Ovary (tissue), 7 donors: ENCODE measurements around a stretch of chr12.

- PRO-cap, 7 experiments = no peak in any of the 7 experiments
- RAMPAGE, long total RNA, 2 experiments = no peak in any of the 2 experiments
Measured at GRCh38 chr12:113062110-113062581, 5.6 kb downstream of the DTX1 start.

DNA sequence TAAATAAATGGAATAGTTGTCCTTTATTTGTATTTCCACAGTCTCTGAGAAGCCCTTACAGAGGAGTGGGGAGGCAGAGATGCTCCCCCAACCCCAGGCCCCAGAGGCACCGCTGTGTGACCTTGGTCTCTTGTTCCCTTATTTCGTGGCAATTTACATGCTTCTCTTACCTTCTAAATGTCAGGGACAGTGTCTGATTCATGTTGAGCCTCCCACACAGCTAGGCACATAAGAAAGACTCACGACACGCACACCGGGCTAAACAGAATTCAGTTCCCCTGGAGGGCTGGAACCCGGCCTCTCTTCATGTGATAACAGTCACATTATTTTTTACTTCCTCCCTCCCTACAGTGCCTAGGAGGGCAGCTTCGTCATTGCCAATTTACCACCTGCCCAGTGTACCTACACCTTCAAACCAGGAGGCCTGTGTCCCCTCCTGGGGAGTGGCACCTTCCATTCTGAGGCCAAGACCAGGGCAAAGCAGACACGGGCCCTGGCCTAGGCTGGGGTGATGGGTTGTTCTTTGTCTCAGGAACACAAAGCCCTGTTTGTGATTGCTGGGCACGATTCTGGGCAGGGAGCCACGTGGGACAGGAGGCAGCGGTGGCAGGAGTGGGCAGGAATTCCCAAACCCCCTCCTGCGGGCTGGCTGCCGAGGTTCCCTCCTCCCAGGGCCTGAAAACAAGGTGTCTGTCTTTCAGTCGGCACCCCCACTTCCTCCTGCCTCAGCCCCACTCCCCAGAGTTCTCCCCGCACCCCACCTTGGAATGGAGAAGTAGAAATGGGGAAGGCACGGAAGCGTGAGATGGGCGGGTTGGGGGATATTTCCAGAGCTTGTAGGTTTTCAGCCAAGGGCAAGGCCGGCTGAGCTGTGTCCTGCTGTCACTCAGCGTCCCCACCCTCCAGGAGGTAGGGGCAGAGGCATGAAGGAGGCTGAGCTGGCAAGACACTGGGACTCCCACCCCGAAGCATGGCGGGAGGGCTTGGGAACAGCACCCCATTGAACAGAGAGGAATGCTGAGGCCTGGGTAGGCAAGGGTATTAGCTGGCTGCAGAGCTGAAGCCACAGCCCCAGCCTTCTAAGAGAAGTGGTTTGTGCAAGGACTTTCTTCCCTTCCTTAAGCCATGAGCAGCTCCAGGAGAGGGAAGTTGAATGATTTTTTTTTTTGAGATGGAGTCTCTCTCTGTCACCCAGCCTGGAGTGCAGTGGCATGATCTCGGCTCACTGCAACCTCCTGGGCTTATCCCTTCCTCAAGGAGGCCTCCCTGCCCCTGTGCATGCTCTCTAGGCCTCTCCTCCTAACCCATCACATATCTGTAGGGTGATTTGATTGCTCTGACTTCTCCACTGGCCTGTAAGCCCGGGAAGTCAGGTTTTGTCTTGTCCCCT lies 7.0 kb upstream of the RASAL1 start:
- PRO-cap, 7 experiments = no peak in any of the 7 experiments
- RAMPAGE, long total RNA, 2 experiments = no peak in any of the 2 experiments

GRCh38 chr12:113214817-113215308 lies 6.0 kb downstream of the IQCD start:
- PRO-cap, 7 experiments = peak in 1 of 7 experiments; most common minus-strand start chr12:113215024 (in 1)
- RAMPAGE, long total RNA, 2 experiments = no peak in any of the 2 experiments

- PRO-cap, 7 experiments = no peak in any of the 7 experiments
- RAMPAGE, long total RNA, 2 experiments = no peak in any of the 2 experiments
Measured at GRCh38 chr12:113222471-113222894, 1.2 kb downstream of the TPCN1 start.

- PRO-cap, 7 experiments = no peak in any of the 7 experiments
- RAMPAGE, long total RNA, 2 experiments = no peak in any of the 2 experiments
Measured at GRCh38 chr12:113232287-113232849, 11.1 kb downstream of the TPCN1 start.

DNA sequence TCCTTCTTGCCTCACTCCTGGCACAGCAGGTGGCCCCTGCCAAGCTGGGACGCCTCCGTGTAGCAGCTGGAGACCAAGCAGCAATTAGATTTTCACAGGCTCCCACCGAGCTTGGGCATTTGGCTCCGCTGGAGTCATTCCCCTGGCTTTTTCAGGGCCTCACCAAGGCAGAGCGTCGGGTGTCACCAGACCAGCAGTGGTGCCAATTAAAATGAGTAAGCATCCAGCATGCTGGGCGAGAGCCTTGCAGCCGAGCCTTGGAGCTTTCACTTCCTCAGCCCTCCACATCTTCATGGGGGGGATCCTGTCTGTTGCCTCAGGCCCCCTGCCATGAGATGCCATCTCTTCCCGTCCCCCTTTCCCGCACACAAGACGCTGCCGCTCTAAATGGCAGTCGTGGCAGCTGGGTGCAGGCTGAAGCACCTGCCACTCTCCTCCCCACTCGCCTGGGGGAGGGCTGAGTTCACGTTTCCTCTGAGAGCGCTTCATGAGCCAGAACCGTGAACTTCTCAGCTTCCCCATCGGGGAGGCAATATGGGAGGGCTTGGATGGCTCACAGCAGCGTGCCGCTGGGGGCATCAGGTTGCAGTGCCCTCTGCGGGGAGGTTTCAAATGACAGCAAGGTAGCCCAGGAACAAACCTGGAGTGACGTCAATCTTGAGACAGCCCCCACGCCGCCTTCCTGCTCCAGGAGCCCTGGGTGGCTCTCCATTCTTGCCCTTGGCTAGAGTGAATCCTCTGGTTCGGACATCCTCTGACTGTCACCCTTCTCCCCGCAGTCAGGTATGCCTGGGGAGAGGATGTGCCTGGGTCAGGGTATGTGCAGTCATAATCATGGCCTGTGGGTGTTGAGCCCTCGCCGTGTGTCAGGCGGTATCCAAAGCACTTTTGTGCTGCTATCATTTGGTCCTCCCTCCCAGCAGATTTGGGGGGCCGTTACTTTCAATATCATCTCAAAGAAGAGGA lies 11.9 kb downstream of the TPCN1 start:
- PRO-cap, 7 experiments = no peak in any of the 7 experiments
- RAMPAGE, long total RNA, 2 experiments = no peak in any of the 2 experiments

DNA sequence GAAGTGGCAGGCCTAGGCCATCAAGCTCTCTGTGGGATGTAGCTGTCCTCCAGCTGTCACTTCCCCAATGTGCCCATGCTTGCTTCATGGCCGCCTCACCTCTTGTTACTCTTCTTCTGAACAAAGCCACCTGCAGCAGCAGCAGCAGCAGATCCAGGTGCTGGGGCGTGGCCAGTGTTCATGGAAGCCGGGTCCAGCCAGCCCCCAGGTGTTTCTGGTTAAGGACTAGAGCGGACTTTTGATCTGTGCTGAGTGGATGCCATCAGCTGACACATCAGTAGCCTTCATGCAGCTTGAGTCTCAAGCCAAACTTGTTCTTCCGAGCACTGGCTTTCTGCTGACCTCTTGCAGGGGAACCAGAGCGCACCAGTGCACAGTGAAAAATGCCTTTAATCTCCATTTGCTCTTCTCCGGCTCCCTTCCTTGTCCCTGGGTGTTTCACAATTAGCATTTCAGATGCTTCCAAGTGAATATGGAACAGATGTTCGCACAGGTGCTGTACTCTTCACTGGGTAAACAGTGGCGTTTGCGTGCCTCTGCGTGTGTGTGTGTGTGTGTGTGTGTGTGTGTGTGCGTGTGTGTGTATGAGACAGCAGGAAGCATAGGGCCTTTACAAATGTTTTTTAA lies 20.1 kb downstream of the TPCN1 start:
- PRO-cap, 7 experiments = no peak in any of the 7 experiments
- RAMPAGE, long total RNA, 2 experiments = no peak in any of the 2 experiments

GRCh38 chr12:113850198-113850476 lies 116.0 kb downstream of the RBM19 start:
- PRO-cap, 7 experiments = no peak in any of the 7 experiments
- RAMPAGE, long total RNA, 2 experiments = no peak in any of the 2 experiments

GRCh38 chr12:113860913-113861367 lies 105.2 kb downstream of the RBM19 start:
- PRO-cap, 7 experiments = no peak in any of the 7 experiments
- RAMPAGE, long total RNA, 2 experiments = no peak in any of the 2 experiments

GRCh38 chr12:113959024-113959538 lies 7.0 kb downstream of the RBM19 start:
- PRO-cap, 7 experiments = no peak in any of the 7 experiments
- RAMPAGE, long total RNA, 2 experiments = no peak in any of the 2 experiments

DNA sequence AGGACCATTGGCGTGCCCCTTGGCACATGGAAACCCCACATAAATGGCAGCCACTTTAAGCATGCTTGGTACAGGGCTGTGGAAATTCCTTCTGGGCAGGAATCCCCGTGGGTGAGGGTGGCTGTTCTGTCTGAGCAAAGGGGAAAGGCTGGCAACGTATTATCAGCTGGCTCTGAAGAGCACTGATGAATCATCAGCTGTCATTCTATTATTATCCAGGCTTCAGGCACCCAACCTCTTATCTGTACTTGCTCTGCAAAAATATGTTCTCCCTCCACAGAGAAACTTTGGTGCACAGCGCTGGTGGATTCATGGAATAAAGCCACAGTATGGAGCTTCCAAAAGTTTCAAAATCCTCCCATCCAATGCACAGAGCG lies 167.2 kb downstream of the TBX5 start:
- PRO-cap, 7 experiments = no peak in any of the 7 experiments
- RAMPAGE, long total RNA, 2 experiments = no peak in any of the 2 experiments

DNA sequence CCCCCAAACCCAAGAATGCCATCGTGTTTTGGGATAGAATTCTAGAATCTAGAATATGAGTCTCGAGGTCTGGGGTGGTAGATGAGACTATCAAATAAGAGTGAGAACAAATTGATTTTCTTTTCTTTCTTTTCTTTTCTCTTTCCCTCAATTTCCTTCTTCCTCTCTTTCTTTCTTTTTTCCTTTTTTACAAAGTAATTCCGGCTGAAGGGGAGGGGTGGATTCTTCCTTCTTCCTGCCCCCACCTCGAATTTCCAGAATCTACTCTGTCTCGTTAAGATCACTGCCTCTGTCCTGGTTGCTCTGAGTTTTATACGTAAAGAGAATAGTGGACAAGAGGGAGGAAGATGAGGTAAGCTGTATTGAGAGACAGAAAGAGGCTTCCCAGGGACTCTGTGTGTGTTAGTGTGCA lies 70.8 kb downstream of the TBX5 start:
- PRO-cap, 7 experiments = no peak in any of the 7 experiments
- RAMPAGE, long total RNA, 2 experiments = no peak in any of the 2 experiments

- PRO-cap, 7 experiments = no peak in any of the 7 experiments
- RAMPAGE, long total RNA, 2 experiments = no peak in any of the 2 experiments
Measured at GRCh38 chr12:114395659-114396379, 10.1 kb downstream of the TBX5 start.

- PRO-cap, 7 experiments = peak in 1 of 7 experiments; most common minus-strand start chr12:114665912 (in 1)
- RAMPAGE, long total RNA, 2 experiments = no peak in any of the 2 experiments
Measured at GRCh38 chr12:114665265-114666406, 18.3 kb downstream of the TBX3 start.

DNA sequence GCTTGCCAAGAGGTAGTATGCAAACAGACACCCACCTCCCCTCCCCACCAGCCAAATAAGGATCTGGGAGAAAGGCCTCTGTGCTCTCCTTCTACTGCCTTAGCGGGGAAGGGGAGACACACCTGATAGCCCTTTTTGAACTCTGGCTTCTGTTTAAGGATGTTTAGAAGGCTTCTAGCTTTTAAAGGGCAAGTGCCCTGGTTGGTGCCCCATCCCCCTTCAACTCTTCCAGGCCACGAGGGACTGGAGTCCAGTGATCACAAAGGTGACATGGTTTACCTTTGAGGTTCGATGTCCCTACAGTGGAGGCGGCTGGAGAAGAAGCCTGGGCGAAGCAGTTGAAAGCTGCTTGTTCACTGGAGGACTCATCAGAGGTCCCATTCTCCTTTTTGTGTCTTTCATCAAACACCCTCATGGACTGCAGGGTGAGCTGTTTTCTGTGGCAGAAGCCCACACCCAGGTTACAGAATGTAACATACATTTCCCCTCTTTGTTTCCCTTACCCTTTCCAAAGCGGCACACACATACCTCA lies 7.9 kb downstream of the TBX3 start:
- PRO-cap, 7 experiments = no peak in any of the 7 experiments
- RAMPAGE, long total RNA, 2 experiments = no peak in any of the 2 experiments

DNA sequence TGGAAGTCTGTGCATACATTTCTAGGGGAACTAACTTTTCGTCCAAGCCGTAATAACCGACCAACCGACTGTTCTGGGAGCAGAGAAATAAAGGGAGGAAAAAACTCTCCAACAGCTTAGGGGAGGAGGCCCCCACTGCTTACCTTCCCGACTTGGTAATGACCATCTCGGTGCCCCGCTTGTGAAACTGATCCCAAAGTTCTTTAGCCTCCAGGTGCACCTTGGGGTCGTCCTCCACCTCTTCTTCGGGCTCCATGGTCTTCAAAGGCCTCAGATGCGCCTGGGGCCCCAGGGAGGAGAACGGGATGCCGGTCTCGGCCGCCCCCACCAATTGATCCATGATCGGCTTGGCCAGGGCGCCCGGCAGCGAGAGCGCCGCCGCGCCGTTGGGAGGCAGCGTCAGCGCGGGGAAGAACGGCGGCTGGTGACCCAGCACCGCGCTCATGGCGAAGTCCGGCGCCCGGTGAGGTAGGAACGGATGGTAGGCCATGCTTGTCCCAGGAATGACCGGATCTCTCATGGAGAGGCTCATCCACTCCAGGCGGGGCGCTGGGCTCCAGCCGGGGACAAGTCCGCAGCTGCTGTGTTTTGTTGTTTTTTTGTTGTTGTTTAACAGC lies 1.2 kb downstream of the TBX3 start:
- PRO-cap, 7 experiments = peak in 1 of 7 experiments; most common plus-strand start position 273 of the sequence (in 1); most common minus-strand start position 160 of the sequence (in 1)
- RAMPAGE, long total RNA, 2 experiments = no peak in any of the 2 experiments

DNA sequence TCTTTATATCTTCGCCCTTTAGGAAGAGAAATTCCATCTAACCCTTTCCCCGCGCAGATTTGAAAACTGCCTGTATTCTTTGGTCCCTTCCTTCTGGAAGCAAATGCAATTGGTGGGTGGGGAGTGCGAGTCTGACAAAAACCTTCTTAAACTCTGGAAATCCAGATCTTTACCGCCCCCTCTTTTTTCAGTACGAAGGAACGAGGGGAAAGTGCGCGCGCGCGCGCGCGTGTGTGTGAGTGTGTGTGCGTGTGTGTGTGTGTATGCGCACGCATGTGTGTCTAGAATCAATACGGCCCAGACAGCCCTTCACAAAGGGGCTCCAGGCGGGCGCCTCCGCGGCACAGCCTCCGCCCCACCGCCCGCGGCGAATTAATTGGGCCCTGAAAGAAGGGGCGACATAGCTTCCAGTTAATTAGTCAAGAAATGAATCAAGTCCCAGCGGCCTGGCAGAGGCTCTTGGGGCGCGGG lies 14.0 kb upstream of the TBX3 start:
- PRO-cap, 7 experiments = peak in 3 of 7 experiments; most common plus-strand start position 290 of the sequence (in 3); most common minus-strand start position 141 of the sequence (in 1)
- RAMPAGE, long total RNA, 2 experiments = no peak in any of the 2 experiments

DNA sequence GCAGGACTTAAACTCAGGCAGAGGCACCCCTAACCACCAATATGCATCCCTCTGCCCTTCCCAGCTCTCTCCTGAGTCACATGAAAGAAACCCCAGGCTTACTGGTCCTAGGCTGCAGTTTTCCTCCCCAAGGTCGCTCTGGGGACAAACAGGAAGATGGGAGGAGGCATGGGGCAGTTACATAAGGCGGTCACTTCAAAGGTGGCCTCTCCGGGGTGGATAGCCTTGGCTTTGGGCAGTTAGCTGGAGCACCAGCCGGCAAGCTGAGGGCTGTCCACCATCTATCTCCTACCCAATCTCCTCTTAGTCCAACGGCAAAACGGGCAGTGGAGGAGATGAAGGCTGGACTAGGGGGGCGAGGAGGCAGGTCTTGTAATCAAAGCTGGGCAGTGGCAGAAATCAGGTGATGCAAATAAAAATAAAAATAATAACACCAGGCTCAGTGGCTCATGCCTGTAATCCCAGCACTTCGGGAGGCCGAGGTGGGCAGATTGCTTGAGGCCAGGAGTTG lies 54.9 kb upstream of the TBX3 start:
- PRO-cap, 7 experiments = no peak in any of the 7 experiments
- RAMPAGE, long total RNA, 2 experiments = no peak in any of the 2 experiments

- PRO-cap, 7 experiments = no peak in any of the 7 experiments
- RAMPAGE, long total RNA, 2 experiments = no peak in any of the 2 experiments
Measured at GRCh38 chr12:114769523-114770096, 85.6 kb upstream of the TBX3 start.

DNA sequence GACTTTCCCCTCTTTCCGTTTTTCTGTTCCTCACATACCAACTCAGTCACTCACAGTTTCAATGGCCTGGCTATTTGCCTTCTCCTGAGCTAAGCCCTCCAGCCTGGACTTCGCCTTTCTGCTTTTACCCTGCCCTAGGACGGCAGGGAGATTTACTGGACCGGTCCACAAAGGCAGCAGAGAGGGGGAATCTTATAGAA lies 219.1 kb upstream of the TBX3 start:
- PRO-cap, 7 experiments = no peak in any of the 7 experiments
- RAMPAGE, long total RNA, 2 experiments = no peak in any of the 2 experiments